Pulmonary lymph node (tissue), 1 donor: ENCODE measurements around a stretch of chr15.

- PRO-cap, result bidirectional peak, plus-strand start at chr15:88904851, minus-strand start at chr15:88904762
These were observed 8.6 kb downstream of the MFGE8 start for GRCh38 chr15:88904482-88905084.

DNA sequence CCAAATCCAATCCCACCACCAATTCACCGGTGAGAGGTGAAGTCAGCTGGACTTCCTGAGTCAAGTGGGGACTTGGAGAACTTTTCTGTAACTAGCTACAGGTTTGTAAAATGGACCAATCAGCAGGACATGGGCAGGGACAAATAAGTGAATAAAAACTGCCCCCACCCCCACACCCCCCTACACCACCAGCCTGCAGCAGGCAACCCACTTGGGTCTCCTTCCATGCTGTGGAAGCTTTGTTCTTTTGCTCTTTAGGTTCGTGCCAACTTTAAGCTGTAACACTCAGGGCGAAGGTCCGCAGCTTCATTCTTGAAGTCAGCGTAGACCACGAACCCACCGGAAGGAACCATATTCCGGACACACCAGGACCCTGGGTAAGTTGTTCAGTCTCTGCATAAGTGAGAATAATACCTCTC is 80.8 kb upstream of the MFGE8 start:
- PRO-cap, result no peak

DNA sequence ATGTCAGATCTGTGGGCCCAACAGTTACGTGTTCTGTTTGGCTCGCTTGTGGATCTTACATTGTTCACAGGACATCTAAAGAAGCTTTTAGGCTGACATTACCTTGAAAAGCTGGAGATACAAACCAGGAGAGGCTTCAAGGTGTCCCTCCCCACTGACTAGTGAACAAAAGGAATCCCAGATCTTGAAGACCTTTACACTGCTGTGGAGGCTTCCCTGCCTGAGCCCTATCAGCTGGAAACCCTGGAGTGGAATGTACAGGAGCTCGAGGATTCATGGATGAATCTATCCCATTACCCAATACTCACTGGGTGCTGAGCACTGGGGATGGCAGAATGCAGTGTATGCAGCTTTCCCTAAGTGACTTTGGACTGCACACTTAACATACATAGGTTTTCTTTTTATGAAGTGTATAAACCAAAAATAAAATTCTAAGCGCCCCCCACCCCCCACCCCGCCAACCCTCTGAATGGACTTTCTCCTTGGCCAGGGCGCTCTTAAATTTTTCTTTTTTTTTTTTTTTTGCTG is 82.3 kb upstream of the MFGE8 start:
- PRO-cap, result no peak

DNA sequence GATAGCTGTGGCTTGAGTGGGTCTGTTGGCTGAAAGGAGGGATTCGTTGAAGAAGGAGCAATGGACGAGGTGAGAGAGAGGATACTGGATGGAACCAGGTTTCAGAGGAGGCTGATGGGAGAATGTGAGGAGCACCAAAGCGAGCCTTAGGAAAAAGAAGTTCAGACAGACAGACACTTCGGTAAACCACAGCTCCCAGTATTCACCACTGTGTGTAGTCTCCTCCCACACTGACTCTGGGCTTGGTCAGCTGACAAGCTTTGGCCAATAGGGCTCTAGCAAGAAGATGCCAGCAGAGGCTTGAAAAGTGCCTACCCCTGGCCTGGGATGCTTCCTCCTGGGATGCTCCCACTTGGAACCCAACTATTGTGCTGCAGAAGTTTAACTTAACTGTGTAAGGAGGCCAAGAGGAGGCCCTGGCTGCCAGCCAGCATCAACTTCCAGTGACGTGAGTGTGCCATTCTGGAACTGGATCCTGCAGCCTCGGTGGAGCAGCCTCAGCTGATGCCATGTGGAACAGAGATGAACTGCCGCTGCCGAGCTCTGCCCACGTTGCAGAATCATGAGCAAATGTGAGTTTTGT is 47.4 kb upstream of the ABHD2 start:
- PRO-cap, result no peak

- PRO-cap, result no peak
These were observed 8.4 kb downstream of the ABHD2 start for GRCh38 chr15:89096459-89097236.

- PRO-cap, result no peak
These were observed 23.9 kb downstream of the ABHD2 start for GRCh38 chr15:89111733-89112881.

DNA sequence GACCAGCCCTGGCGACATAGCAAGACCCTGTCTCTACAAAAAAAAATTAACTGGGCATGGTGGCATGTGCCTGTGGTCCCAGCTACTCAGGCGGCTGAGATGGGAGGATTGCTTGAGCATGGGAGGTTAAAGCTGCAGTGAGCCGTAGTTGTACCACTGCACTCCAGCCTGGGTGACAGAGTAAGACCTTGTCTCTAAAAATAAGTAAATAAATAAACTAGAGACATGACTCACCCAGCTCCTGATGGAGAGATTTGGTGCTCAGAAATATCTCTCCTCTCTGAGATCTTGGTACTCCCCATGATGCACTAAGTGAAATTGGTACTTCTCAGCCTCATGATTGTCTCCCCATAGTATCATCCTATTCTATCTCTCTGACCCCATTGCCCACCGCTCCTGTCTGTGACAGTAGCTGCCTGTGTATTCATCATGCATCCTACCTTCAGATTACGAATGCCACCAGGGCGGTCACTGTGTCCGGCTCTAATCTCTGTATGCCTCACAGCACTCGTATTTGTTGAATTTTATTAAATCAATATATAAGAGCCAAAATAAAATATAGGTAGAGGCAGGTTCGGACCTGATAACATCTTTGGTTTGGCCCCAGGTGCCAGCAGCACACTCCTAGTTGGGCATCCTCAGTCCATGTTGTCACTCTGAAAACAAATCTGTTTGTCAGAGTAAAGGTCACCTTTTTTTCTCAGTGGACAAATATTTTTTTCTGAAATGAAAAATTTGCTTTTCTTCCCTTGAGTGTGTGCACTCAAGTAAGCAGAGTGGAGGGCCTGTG is 51.0 kb downstream of the ABHD2 start:
- PRO-cap, result no peak

GRCh38 chr15:89175699-89176239 is 45.6 kb downstream of the RLBP1 start:
- PRO-cap, result no peak

GRCh38 chr15:89177037-89177384 is 44.4 kb downstream of the RLBP1 start:
- PRO-cap, result no peak

DNA sequence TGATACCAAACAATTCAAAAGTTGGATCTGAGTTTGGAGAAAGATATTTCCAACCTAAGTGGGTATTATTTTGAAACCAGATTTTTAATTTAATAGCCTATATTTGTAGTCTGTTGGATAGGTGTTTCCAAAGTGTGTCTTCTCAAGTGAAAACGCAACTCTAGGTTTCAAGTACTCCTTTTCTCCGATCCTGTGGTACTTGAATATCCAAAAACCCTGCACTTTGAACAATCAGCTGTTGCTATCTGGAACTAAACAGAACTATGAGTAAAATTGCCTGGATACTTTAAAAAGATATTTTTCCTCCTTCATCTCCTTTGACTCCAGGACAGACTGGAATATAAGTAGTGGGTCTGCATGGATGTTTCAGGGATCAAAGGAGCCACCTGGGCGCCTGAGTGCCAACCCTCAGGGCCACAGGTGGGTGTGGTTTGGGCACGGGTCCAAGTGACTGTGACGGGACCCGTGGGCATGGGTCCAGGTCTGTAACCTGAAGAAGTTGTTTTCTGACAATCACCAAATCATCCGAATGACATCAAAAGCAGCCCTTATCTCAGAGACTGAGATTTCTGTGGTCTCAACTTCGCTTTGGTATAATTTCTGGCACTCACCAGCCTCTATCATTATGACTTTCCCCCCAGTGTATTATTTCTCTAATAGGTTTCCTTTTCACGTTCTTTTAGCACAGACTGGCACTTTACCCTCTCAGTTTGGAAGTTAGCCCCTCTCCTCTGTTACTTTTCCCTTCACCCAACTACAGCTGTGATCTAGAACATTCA is 24.5 kb downstream of the RLBP1 start:
- PRO-cap, result no peak

- PRO-cap, result no peak
These were observed 14.6 kb downstream of the RLBP1 start for GRCh38 chr15:89206817-89207164.

- PRO-cap, result no peak
These were observed 39.4 kb downstream of the RHCG start for GRCh38 chr15:89456811-89457541.

DNA sequence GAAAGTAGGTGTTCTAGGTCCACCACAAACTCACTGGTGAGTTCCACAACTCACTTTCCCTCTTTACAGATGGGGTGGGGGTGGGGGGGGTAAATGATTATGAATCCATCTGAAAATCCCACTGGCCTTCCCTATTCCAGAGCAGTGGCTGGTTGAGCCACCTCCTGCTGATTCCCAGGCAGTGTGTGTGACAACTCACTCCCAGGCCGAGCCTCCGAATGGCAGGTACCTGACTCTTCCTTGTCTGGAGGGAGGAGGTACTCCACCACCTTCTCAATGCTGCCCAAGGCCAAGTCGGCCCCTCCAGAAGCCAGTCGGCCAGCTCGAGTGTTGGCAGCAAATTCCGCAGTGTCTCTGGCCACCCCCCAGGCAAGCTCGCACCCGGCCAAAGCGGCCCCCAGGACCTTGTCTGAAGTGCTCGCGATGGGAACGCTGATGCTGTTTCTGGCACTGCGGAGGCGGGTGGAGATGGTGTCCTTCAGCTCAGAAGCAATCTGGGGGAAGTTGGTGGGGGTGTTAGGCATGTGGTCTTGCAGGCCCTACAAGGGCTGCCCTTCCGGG is 9.3 kb downstream of the PLIN1 start:
- PRO-cap, result no peak

DNA sequence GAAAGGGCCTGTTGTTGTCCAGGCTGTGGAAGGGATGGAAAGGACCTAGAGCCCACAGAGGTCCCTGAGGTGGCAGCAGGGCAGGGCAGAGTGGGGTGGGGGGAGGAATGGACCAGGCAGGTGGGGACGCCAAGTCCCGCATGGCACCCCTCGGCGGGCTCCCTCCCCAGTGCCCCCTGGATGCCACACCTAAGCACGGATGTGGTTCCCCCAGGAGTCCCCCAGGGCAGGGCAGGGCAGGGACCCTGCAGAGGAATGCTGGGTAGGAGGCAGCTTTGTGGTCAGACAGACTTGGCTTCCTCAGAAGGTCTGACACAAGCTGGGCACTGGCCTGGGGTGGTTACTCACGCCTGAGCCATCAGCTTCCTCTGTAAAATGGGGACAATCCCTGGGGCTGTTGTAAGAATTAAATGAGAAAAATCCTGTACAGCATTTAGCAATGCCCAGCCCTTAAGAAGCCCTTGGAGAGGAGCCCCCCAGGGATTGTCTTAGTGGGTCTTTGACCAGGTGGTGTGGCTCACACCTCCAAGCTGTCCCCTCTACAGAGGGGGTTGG is 8.7 kb upstream of the ANPEP start:
- PRO-cap, result no peak

- PRO-cap, result no peak
These were observed 47.0 kb downstream of the ZNF710 start for GRCh38 chr15:90047944-90048603.

GRCh38 chr15:90100380-90101012 is 1.8 kb downstream of the IDH2 start:
- PRO-cap, result no peak

DNA sequence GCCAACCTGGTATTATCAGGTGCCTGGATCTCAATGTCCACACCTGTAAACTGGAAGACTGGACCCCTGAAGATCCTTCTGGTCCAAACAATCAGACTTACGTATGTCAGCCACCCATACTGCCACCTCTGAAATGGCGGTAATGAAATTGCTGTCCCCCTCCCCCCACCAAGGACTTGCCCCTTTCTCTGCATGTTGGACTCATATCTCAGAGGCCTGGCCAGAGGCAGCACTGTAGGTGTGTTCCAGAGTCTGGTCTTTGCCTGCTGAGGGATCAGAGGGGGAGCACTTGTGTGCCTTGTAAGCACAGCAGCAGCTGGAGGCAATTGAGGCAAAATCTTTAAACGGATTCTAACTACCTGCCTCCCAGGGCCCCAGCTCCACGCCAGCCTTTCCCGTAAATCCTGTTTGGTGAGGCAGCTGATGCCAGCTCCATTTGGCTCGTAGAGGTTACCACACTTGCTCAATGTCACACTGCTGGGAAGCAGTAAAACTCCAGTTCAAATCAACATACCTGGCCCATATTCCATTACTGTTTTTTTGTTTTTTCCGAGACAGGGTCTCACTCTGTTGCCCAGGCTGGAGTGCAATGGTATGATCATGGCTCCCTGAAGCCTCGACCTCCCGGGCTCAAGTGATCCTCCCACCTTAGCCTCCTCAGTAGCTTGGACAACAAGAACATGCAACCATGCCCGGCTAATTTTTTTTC is 2.3 kb upstream of the IDH2 start:
- PRO-cap, result no peak

- PRO-cap, result no peak
These were observed 49.0 kb upstream of the SEMA4B start for GRCh38 chr15:90151949-90152722.

DNA sequence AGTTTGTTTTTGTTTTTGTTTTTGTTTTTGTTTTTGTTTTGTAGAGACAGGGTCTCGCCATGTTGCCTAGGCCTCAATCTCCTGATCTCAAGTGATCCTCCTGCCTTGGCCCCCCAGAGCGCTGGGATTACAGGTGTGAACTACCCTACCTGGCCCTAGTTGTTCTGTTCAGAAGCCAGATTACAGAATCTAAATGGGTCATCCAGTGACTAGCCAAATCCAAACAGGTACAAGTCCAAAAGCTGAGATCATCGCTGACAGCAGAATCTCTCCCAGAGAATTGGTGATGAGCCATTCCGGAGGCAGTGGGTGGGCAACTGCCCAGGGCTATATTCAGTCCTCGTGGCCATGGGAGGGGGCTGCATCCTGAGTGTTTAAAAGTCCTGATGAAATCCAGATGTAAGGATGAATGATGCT is 47.5 kb upstream of the SEMA4B start:
- PRO-cap, result no peak

DNA sequence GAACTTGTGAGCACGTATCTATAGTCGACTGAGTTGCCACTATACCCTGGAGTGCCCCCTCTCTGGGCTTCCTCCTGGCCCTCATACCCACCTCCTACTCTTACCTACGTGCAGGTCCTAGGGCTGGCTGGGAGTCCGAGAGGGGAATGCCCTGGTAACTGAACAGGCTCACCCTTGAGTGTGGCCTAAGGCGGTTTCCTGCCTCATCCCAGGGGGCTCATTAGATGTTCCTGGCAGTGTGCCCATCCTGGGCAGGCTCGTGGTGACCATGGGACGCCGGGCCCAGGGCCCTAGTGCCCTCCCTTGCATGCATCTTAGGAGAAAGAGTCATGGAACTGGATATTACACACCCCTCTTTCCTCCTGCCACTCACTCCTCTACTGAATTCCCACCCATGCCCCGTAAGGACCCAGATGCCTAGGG is 2.8 kb downstream of the SEMA4B start:
- PRO-cap, result no peak